AG08470 (cell line): ENCODE measurements around the genes WDR75 and ASDURF.

GRCh38 chr2:186679476-186680268 lies 14.2 kb upstream of the FAM171B start:
- RRBS = no CpG with 5 or more reads among the region's 3 CpGs

- RRBS = no CpG with 5 or more reads among the region's 11 CpGs
Measured at GRCh38 chr2:187513450-187514674, 40.4 kb downstream of the TFPI start.

DNA sequence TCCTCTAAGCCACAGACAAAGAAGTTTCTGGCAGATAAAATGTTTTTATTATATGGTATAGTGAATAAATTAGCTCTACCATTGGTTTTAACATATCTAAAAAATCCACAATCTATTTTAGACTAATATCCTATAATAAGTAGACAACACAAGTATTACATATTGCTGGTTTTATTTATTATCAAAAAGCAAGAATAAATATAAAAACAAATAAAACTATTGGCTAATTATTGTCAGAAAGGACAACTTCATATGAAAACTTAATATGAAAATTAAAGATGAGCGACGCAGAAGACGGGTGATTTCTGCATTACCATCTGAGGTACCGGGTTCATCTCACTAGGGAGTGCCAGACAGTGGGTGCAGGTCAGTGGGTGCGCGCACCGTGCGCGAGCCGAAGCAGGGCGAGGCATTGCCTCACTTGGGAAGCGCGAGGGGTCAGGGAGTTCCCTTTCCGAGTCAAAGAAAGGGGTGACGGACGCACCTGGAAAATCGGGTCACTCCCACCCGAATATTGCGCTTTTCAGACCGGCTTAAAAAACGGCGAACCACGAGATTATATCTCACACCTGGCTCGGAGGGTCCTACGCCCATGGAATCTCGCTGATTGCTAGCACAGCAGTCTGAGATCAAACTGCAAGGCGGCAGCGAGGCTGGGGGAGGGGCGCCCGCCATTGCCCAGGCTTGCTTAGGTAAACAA lies 168.2 kb upstream of the GULP1 start:
- RRBS = no CpG with 5 or more reads among the region's 30 CpGs

DNA sequence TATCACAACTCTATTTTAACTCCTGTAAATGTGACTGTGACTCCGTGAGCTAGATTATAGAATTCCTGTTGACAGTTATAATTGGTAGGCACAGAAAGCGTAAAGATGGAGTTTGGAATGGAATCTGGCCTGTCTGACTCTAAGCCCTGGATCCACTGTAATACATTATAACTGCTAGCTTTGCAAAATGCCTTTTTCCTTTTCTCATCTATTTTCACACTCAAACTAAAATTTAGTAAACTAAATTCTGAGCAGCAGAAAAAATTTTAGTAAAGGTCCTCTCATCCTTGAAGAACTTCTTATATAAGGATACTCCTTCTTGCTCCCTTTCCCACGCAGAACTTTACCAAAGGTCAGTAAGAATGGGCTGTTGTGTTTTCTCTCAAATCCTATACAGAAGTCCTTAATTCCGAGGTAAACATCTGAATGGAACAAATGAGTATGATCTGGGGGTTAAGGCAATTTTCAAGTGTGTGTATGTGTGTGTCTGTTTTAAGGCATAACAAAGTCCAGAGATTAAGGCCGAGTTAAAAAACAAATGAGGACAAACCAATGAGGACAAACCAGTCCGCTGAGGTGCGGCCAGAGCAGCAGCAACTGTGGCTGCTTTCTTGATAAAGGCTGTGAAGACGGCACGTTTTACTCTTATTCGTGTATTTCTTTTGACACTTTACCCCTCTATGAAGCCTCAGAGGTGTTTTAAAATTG lies 739 bp upstream of the GULP1 start:
- RRBS = no CpG with 5 or more reads among the region's 10 CpGs

DNA sequence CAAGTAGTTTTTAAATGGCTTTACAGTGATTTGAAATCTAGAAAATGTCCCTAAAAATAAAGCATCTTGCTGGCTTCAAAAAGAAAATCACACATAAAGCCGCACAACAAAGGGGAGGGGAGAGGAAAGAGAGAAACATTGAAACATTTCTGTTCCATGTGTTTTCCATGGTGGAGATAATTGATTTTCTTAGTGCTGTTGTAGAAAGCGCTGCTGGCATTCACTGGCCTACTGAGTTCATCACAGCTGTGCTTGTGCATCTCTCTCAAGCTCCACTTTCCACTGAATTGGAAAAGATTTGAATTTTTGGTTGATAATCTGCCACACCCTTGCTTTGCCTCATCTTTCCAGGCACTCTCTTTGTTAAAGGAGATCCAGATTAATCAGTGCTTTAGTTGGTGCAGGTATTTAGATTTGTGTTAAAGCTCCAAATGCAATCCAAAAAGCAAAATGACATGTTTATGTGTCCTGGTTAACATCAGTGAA lies 2.8 kb upstream of the COL3A1 start:
- RRBS = no CpG with 5 or more reads among the region's 2 CpGs

- RRBS = no CpG with 5 or more reads among the region's 2 CpGs
Measured at GRCh38 chr2:188973549-188973890, 653 bp upstream of the COL3A1 start.

DNA sequence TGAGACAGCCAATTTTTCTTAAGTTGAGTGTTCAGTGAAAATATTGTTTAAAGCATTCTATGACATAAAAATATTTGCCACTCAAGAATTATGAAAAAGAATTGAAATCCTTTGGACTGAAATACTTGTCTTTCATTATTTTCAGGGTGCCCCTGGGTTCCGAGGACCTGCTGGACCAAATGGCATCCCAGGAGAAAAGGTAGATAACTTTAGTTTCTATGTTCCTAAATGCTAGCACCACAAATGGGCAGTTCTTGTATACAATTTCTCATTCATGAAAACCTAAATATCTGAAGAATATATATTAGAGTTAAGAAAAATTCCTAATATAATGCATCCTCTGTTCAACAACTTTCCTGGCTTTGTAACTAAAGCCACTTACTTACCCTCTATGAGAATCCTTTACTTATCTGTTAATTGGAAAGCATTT lies 20.7 kb downstream of the COL3A1 start:
- RRBS = no CpG with 5 or more reads among the region's 1 CpG

DNA sequence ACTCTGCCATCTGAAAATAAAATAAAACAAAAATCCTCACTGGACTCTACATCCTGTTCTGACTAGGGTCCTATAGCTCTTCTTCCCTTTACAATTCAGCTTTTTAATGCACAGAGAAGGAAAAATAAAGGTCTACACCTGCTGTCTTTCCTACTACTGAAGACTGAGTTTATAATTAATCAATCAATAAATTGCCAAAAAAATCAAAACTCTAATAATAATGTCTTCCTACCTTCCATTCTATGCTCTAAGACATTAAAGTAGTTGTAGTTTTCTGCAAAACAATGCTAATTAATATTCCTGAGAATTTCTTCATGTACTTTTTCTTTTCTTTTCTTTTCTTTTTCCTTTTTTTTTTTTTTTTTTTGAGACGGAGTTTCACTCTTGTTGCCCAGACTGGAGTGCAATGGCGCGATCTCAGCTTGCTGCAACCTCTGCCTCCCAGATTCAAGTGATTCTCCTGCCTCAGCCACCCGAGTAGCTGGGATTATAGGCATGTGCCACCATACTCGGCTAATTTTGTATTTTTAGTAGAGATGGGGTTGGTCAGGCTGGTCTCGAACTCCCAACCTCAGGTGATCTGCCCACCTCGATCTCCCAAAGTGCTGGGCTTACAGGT lies 19.0 kb downstream of the COL5A2 start:
- RRBS = no CpG with 5 or more reads among the region's 7 CpGs

DNA sequence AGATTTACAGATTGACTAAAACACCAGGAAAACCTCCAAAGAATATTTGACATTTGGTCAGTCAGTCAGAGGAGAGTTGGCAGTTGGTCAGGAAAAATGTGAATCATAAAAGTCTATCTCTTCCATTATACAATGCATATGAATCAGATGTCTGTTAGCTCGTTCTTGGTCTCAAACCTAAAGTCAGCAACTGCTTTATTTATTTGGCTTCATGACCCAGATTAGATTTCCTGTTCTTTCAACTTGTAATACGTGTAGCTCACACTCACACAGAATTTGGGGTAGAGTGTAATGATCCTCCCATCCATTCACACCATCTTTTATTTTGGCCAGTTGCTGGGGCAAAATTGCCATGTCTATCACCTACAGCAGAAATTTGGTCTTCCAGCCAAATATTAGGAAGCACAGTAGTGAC lies 81.9 kb upstream of the COL5A2 start:
- RRBS = no CpG with 5 or more reads among the region's 2 CpGs

GRCh38 chr2:189337850-189338049 lies 103.5 kb upstream of the WDR75 start:
- RRBS = no CpG with 5 or more reads among the region's 1 CpG

- RRBS = no CpG with 5 or more reads among the region's 59 CpGs
Measured at GRCh38 chr2:189440972-189442104, at the start of gene WDR75. Gene WDR75, plus strand, starts transcription at chr2:189441474.

- RRBS = no CpG with 5 or more reads among the region's 2 CpGs
Measured at GRCh38 chr2:189485206-189485514, 43.9 kb downstream of the WDR75 start.

- RRBS = no CpG with 5 or more reads among the region's 1 CpG
Measured at GRCh38 chr2:189515127-189515613, 65.4 kb downstream of the SLC40A1 start.

DNA sequence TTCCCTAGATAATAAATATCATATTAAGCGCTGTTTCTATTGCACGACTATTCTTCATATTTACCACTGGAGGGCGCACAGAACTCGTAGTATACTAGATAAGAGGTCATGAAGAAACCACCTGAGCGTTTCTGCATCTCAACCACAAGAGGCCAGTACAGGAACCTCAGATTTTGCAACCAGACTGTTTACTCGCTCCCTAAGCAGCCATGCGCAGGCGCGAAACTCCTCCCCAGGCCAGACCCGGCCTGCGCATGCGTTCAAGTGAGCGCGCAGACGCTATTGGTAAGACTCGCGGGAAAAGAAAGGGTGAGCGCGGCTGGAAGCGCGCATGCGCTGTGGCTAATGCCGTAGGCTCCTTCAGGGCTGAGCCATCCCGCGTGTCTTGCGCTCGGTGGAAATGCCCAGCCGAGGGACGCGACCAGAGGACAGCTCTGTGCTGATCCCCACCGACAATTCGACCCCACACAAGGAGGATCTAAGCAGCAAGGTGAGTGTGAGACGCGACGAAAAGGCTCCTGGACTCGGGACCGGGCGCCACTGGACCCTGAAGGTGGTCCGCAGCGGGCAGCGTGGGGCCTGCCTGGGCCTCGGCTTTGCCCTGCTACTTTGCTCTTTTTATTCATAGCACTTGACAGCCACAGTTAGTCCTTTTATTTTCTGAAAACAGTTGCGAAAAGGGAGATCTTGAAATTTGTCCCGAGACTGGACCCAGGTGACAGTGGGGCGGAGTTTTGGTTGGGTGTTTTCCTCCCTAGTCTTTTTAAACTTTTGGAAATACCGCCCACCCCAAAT lies at the start of gene ASDURF:
Gene ASDURF (plus strand): TSS at position 339 of the 795 bp plus-strand sequence.
- RRBS = no CpG with 5 or more reads among the region's 46 CpGs

DNA sequence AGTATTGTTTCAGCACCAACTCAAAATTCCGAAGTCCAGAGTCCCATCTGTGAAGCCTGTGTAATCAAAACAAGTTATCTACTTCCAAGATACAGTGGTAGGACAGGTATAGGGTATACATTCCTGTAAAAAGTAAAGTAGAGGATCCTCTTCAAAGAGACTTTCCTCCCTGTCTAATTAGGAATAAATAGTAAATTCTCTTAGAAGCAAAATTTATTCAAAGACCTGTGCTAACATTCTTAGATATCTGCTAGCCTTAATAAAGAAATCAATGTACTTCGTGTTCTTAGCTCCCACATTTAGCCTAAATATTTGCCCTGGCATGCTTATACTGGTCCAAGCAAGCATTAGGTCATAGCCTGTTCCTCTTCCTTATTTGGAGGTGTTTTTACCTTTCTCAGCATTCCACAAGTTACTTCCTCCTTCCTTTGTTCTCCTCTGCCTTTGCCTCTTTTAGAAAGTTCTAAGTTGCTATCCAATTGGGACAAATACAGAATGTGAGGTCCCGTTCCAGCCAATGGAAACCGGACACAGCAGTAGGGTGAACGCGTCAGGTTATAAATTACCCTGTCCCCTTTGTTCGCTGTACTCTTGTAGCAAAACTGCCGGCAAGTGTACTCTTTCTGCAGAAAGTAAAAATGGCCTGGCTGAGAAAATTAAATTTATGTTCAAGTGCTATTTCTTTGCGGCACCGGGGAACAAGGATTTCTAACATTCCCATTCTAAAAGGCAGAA lies 40.0 kb downstream of the HIBCH start:
- RRBS = 86% methylated on average over 2 of the region's 10 CpGs

- RRBS = no CpG with 5 or more reads among the region's 6 CpGs
Measured at GRCh38 chr2:190417048-190417607, 9.0 kb downstream of the MFSD6 start.

GRCh38 chr2:190506990-190507788 lies 27.3 kb downstream of the NEMP2 start:
- RRBS = no CpG with 5 or more reads among the region's 4 CpGs

DNA sequence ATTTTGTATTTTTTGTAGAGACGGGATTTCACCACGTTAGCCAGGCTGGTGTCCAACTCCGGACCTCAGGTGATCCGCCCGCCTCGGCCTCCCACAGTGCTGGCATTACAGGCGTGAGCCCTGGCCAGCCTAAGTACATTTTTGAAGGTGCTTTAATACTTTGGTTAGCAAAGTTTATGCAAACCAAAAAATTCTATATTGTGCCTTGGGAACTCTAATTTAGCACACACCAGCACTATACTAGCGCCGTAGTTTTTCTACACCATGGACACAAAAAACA lies 1.1 kb upstream of the NAB1 start:
- RRBS = no CpG with 5 or more reads among the region's 9 CpGs

DNA sequence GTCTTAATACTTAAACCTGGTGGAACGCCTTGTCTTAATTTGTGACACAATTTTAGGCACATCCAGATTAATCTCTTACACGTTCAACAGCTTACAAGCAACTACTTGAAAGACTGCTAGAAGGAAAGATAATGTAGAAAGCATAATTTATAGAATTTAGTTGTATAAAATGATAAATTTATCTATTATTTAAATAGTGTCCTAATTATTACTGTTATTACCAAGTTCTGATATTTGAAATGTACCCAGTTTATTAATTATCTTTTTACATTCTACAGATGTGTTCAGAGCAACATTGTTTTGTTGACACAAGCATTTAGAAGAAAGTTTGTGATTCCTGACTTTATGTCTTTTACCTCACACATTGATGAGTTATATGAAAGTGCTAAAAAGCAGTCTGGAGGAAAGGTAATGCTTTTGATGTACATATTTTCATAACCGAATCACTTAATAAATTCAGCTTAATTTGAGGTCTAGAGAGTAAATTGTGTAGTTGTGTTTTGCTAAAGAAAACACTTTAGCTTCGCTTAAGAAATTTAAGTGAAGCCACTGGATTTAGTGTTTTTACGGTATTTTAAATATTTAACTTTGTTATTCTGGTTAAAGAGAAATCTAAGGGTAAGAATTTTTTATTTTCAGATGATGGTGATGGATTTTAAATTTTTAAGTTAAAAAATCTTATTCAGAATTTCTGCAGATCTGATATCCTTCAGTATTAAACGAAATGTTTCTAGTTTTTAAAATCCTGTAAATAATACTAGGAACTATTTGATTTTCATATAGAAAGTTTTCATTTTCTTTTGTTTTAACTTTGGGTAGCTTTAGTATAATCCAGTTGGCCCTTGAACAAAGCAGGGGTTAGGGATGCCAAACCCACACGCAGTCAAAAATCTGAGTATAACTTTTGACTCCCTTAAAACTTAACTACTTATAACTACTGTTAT lies 19.9 kb downstream of the GLS start:
- RRBS = no CpG with 5 or more reads among the region's 7 CpGs